ENCODE data around the genes APOA4 and PAFAH1B2.

GRCh38 chr11:114224247-114224786 lies 71.9 kb upstream of the NNMT start:
- PRO-cap = no peak

DNA sequence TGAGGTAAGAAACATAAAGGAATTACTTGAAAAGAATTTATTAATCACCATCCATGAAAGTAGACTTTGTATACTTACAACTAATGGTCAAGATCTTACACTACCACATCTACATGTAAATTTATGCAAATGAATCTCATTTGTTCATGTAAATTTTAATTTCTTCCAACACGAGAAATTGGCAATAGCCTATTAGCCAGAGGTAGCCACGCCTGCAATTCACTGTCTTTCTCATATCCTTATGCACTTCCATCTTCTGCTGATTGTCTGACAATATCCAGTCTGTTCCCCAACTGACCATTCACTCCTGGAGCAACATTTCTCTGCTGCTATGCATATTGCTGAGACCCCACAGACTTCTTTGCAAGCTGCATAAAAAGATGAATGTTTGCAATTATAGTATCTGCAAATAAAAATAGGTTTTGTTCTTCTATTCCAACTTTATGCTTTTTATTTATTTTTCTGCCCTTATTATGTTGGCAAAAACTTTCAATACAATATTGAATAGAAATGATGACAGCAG lies 2.5 kb downstream of the NNMT start:
- PRO-cap = no peak

GRCh38 chr11:114796975-114797174 lies 118.5 kb downstream of the NXPE2 start:
- PRO-cap = no peak

- PRO-cap = no peak
These were observed 1.9 kb downstream of the CADM1 start for GRCh38 chr11:115502204-115502919.

DNA sequence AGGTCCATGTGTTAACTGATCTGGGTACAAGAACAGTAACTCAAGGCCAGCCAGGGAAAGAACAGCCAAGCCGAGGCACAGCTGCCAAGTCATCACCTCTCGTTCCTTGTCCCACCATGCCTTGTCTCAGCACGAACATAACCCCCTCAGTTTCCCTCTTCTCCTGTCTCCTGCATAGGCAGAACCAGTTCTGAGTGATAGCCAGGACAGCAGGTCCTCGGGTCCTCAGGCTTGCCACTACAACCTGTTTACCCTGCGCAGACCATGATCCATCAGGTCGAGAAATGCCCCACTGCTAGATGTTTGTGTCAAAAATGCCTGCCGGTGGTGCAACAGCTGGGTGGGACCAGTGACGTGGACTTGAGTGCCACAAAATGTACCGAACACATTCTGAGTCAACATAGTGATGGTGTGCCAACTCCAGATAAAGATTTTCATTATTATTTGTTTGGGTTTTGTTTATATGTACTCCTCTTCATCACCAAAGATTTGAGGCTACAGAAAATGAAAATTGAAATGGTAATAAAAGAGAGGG lies 14.3 kb downstream of the APOA4 start:
- PRO-cap = no peak

DNA sequence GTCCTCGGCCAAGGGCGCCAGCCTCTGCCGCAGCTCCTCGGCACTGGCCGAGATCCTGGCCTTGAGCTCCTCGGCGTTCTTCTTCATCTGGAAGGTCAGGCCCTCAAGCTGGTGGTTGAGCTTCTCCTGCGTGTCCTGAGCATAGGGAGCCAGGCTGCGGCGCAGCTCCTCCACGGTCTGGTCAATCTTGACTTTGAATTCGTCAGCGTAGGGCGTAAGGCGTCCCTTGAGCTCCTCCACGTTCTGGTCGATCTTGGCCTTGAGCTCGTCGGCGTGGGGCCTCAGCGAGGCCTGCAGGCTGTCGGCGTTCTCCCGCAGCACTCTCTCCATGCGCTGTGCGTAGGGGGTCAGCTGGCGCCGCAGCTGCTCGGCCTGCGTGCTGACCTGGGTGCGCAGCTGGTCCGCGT lies 1.9 kb downstream of the APOA4 start:
- PRO-cap = no peak

DNA sequence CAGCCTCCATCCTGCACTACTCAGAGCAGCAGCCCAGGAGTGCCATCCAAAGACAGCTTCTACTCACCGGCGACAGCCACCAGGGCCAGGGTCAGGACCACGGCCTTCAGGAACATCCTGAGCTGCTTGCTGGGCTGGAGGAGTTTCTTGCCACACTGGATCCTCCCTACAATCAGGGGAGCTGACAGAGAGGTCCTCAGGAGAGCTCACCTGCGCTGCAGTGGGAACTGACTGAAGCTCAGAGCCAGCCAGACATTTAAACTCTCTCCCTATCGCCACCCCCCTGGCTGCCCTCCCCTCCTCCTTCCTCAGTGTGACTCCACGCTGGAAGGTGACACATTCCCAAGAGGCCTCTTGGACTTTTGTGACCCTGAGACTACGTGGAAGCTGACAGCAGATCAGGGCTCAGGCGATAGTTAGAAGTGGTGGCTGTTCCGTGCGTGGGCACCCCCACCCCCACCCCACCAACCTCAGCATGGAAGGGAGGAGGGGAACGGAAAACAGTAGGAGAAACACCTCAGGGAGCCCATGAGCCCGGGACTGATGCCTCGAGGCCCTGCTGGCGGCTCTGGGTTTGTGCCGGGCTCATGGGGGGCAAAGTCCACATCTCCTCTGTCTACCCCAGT lies at the start of gene APOA4:
TSS of gene APOA4 (minus strand) at position 229 of the 626 bp plus-strand sequence.
- PRO-cap = no peak

DNA sequence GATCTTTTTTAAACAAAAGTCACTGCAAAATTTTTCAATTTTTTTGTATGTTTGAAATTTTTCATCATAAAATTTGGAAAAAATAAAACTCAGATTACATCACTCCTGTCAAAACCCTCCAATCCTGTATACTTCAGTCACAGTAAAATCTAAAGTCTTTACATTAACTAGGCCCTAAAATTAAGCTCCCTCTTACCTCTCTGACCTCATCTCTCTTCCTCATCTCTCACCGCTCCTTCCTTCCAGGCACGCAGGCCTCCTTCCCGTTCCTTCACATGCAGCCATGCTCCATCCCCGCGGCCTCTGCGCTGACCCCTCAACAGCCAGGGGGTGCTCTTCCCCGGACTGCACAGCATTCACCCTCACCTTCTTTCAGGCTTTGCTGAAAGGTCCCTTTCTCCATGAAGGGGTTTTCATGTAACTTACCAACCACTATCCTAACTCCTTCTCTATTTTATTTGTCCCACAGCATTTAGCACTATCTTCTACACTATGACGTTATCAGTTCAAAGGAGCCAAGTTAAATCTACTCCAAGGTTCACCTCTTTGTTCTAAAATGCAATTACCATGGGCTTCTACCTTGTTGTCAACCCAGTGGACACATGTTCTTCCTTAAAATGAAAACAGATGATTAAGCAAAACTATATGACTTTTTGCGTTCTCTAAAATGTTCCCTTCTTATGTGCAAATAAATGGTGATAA lies 57.7 kb upstream of the APOA1 start:
- PRO-cap = no peak

DNA sequence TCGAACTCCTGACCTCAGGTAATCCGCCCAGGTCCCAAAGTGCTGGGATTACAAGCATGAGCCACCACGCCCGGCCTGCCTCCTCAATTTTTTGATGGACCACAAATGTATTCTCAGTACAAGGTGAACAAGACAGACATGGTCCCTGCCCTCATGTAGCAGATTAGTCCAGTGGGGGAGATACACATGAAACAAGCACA lies 76.9 kb upstream of the APOA1 start:
- PRO-cap = no peak

DNA sequence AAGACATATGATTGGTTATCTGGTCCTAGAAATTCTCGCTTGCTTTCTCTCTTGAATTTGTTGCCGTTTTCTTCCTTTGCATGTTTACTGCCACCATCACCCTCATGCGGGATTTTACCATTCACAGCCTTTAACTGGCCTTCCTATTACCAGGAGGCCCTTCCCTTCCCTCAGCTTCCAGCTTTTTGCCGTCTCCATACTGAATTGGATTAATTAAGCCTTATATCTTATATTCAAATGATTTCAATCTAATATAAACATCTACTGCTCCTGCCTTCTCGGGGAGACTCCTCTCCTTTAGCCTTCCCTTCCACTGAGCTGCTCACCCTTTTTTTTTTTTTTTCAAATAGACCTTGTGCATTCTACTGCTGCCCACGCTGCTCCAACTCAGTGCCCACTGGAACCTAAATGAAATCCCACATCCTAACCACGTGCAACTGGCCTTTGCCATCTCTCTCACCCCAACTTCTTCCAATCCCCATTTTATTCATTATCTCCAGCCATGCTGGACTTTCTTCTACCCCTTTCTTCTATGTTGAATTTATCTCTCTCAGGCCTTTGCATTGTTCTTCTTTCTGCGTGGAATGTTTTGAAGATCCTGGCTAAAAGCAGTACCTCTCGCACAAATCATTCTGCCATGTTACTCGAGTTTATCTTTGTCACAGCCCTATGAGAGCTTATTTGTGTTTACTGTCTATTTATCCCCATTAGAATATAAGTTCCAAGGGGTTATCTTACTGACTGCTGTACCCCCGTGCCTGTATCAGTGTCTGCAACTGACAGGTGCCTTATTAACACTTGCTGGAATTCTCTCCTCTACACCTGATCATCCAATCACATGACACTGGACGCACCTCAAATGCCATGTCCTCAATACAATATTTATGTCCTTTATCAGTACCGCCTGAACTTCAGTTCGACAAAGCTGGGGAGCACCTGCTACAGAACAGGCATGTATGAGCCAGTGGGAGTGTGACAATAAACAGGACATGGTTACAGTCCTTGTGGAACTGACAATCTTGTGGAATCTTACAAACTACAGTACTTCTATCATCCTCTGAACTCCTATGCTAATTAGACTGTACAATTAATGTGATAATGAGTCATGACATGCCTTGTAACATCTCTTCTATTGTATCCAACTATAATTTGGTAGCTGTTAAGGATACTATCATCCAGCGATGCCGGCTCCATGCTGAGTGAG lies 82.8 kb upstream of the APOA1 start:
- PRO-cap = no peak

- PRO-cap = no peak
These were observed 90.9 kb upstream of the APOA1 start for GRCh38 chr11:116928309-116928780.

DNA sequence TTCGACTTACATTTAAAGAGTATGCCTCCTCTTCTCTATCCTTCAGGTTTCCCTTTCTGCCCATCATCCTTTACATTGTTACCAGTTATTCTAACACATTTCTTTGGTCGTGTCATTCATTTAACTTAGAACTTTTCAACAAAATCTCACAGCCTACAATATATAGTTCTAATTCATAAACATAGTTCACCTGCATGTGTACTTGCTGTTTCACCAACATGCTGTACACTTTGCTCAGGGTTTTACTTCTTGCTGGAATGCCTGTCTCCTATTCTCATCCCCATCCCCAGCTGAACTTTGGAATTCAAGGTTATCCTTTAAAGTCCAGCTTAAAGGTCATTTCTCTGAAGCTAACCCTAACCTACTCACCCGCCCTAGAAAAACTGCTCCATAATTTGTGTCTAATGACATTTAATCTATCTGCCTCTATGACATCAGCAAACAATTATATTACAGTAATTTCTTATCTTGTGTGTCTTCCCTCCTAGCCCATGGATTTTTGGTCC lies 99.3 kb upstream of the APOA1 start:
- PRO-cap = no peak

GRCh38 chr11:116947943-116948379 lies 110.5 kb upstream of the APOA1 start:
- PRO-cap = no peak

DNA sequence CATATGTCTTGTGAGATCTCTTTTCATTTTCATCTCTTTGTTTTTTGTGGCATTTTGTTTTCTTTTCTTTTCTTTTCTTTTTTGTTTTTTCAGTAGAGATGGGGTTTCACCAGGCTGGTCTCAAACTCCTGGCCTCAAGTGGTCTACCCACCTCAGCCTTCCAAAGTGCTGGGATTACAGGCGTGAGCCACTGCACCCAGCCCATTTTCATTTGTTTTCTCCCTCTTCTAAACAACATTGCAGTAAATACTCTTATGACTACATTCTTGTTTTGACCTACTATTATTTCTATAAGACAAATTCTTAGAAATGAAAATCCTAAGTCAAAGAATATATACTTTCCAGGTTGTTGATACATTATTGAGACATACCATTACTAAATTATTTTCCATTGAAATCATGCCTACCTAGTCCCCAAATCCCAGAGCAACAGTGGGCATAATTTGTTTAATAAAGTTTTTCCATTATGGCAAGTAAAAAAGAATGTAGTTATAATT lies 98.7 kb downstream of the SIK3 start:
- PRO-cap = no peak

GRCh38 chr11:117001872-117002600 lies 96.2 kb downstream of the SIK3 start:
- PRO-cap = no peak

GRCh38 chr11:117035884-117036214 lies 62.4 kb downstream of the SIK3 start:
- PRO-cap = unidirectional peak, minus-strand start at chr11:117036085

GRCh38 chr11:117097148-117097405 lies 1.2 kb downstream of the SIK3 start:
- PRO-cap = no peak

DNA sequence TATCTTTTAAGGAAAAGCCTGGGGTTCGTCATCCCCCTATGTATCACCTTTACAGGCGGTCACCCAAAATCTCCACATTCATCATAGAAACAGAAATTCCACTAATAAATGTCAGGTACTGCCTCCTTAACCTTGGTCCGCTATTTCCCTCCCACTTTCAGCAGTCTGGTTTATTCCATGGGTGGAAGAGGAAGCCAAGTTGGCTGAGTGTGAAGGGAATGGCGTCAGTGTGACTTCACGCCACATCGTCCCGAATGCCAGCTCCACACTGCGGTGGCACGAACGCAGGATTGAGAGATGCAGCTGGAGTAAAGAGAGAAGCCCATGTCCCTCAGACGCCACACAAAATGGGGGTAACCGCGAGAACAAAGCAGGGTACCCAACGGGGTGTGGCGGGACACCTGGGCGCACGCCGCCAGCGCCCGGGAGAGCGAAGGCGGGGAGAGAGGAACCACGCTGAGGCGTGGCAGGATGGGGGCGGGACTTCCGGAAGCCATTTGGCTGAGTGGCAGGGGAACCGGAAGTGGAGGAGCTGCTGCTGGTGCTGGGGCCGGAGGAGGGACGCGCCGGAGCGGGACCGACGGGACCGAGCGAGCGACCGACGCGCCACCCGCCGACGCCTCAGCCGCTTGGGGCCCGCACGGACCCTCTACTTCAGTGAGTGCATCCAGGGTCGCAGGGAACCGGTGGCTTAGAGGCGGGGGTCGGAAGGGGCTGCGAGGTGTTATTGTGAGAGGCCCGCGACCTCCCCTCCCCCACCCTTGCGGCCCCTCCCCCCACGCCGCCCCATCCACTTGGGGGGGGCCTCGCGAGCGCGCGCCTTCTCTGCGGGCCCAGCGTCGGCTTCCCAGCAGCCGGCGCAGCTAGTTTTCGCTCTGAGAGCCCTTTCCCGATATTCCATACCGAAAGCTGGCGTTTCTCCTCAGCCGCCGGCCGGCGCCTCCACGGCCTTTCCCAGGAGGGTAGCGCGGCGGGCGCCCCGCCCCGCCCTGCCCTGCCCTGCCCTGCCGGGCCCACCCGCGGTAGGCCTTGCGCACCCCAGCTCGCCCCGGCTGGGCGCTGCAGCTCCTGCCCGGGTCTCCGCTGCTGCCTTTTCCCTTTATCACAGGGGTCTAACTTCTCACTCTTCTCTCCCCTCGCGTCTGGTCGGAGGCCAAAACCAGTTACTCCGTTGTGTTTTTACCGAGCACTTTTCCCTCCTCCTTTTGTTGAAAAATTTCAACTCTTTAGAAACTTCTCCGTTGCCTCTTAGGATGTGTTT lies at the start of gene PAFAH1B2:
TSS of gene PAFAH1B2 (plus strand) at position 526 of the 1,261 bp plus-strand sequence.
- PRO-cap = unidirectional peak, plus-strand start at position 197 of the sequence; bidirectional peak, plus-strand start at position 530 of the sequence, minus-strand start at position 432 of the sequence; bidirectional peak, plus-strand start at position 1,032 of the sequence, minus-strand start at position 956 of the sequence

GRCh38 chr11:117191453-117192061 lies 7.6 kb upstream of the TAGLN start:
- PRO-cap = no peak

DNA sequence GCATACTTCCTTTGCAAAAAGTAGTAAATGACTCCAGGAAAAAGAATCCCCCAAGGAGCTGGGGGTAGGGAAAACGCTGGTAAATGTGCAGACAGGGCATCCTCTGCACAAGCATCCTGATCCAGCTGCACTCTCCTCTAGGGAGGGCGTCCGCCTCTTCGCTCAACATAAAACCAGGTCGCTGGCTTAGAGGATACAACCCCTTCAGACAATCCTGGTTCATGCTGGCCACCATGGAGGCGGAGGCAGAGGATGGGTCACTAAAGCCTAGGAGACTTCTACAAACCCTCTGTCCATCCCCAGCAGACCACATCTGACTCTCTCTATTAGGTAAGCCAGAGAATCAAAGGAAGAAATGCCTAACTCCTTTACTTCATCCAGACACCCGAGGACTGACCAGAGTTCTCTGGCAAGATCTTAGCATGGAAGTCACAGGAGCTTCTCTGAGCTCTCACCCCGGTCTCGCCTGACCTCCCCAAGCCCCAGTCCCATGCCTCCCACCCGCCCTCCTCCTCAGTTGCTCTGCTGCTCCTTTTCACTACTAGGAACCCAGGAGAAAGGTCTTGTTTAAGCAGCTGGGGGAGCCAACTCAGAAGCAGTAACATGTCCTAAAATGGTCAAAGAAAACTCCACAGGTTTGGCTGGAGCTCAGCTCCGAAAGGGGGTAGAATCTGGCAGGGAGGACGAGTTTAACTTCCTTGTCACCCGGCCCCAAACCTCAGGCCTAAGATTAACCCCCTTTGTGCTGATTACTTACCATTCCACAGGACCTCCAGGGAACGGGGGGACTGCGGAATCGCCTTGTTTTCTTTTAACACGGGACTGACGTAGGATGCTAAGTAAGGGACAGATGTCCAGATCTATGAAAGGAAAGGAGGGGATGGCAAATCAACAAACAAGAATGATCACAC lies 13.9 kb downstream of the PCSK7 start:
- PRO-cap = unidirectional peak, minus-strand start at position 540 of the sequence

Data from colonic mucosa (tissue), 1 donor.